ENCODE measurements around the gene ELP1.

- PRO-cap: no peak
These were observed 5.2 kb downstream of the ZNF462 start for GRCh38 chr9:106868130-106868526.

- PRO-cap: no peak
These were observed 66.3 kb downstream of the ZNF462 start for GRCh38 chr9:106928985-106929946.

- PRO-cap: no peak
These were observed 146.7 kb upstream of the RAD23B start for GRCh38 chr9:107136355-107136753.

- PRO-cap: no peak
These were observed 69.6 kb upstream of the RAD23B start for GRCh38 chr9:107213420-107214006.

DNA sequence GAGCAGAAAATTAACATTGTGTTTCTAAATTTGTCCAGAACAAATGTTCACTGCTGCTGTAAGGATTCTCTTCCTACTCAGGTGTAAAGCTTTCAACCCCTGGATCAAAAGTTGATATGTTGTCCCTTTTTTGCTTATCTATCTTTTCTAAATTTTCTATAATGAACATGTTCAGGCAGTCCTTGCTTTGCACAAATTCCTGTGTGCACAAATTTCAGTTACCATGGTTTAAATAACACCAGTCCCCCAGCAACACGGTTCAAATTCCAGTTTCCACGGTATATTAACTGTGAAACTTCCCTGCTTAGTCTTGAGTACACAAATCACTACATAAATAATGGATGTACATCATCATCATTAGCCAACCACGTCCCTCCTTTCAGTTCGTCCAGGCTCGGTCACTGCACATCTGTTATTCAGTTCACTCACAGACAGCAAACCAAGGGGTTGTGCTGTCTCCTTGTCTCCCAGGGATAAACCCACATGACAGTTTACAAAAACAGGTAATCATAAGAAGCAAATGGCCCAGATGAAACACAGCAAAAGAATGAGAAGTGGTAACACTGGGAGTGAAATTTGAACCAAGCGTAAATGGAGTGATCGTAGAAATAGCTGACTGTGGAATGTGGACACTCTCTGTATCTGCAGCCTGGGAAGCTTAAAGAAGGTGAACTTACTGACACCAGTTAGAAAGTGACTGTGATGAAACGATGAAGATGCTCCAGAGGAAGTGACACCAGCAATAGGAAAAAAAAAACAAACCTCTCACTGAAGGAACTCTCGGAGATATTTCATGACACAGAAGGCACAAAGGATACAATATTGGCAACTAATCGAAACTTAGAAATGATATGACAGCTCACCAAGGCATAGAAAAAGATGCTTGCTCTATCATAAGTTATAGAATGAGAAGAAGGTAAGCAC, 61.0 kb upstream of the RAD23B start:
- PRO-cap: no peak

DNA sequence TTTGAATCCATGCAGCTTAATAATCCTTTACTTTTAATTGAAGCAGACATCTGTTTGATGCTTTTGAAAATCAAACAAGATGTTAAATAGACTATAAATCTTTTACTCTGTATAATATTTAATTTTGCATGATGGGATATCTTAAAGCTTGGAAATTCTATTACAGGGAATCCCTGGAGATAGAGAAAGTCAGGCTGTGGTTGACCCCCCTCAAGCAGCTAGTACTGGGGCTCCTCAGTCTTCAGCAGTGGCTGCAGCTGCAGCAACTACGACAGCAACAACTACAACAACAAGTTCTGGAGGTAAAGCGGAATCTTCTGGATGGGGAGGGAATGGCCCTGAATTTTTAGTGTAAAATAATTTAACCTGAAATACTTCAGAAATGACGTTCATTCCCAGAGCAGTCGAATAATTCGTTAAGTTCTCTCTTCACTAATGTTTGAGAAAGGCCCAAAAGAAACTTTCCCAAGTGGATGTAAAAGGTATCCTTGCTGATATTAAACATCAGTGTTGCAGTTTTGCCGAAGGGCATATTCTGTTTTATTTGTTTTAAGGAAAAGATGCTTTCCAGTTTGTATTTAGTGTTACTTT, 38.8 kb downstream of the RAD23B start:
- PRO-cap: no peak

DNA sequence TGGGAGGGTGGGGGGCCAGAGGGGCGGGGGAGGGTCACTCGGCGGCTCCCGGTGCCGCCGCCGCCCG, 95 bp downstream of the KLF4 start:
- PRO-cap: no peak

- PRO-cap: no peak
These were observed 116.8 kb upstream of the KLF4 start for GRCh38 chr9:107606207-107606863.

DNA sequence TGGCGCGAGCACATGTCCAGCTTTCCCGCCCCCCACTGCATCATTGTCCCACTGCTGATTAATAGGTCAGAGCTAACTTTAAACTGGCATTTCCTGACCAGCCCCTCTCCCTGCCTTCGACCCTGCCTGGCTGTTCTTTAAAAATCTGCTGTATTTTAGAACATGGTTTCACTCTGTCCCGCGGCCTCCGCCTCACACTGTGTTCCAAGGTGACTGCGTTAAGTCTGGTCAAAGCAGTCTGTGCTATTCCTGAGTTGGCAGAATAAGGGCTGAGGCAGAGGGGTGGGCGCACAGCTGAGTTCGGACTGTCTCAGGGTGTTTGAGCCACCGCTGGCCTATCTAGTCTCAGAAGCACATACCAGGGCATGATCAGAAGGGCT, 178.2 kb upstream of the KLF4 start:
- PRO-cap: no peak

- PRO-cap: no peak
These were observed 330.8 kb upstream of the KLF4 start for GRCh38 chr9:107820321-107820785.

DNA sequence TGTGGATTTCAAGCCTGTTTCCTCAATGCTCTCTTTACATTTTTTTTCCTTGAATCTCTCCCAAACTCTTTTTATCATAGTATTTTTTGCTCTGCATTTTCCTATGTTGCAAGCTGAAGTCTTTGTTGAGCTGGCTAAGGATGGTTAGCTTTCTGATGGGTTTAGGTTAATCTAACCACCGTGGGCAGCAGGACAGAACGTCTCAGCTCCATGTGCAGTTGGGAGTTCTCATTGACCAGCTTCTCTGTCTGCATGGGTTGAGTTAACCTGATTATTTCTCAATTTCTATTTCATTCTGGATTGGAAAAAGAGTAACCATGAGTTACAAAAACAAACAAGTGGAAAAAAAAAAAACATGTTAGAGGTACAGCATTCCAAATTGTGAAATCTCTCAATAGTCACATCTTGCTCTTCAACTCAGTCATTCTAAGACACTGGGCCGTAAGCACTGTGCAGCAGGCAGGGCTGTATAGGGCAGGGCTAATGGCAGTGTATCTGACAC, 343.7 kb upstream of the KLF4 start:
- PRO-cap: no peak

- PRO-cap: no peak
These were observed 513.1 kb upstream of the KLF4 start for GRCh38 chr9:108002604-108003061.

DNA sequence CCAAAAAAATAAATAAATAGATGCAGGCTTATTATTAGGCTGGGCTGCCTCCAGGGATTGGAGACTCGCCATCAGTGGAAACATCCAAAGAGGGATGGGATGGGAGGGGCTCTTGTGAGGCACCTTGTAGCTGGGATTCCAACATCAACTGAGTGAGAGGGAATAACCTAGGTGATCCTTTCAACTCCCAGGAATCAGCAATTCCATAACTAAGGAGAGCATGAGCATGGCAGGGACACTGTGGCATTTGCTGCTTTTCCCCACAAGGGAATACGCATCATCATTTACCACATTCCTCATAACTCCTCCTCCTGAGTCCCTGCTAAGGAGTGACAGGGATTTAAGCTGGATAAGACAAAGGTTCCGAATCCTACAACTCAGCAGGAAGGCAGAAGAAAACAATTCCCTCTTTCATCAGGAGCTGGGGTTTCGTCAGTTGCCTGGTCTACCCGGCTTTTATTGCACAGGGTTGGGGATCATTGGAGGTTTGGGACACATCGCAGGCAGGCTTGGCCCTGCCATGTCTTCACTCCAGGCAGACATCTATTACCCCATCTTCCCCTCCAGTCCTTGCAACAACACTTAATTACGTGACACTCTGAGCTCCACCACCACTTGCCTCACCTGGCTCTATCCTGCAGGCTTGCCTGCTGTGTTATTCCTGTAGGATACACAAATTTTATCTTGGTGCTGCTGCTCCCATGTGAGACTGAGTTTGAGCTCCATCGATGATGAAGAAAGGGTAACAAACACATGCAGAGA, 562.9 kb upstream of the KLF4 start:
- PRO-cap: unidirectional peak, plus-strand start at position 479 of the sequence

GRCh38 chr9:108150627-108151396, 661.2 kb upstream of the KLF4 start:
- PRO-cap: no peak

- PRO-cap: no peak
These were observed 377.3 kb downstream of the ACTL7B start for GRCh38 chr9:108478297-108478980.

GRCh38 chr9:108543156-108543532, 312.6 kb downstream of the ACTL7B start:
- PRO-cap: unidirectional peak, minus-strand start at chr9:108543271

- PRO-cap: no peak
These were observed 159.6 kb downstream of the ACTL7B start for GRCh38 chr9:108696097-108696748.

DNA sequence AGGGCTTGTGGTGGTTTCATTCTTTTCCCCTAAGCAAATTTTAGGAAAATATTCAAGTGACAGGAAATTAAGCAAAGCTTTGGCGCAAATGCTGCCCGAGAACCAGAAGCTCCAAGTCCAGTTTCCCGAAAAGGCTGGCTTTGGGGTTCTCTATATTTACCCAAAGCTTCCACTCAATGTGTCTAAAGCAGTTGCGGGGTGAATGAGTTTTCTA, 147.0 kb downstream of the ACTL7B start:
- PRO-cap: no peak

GRCh38 chr9:108933812-108934210, at the start of gene ELP1:
ELP1 (minus strand) TSS chr9:108934124.
- PRO-cap: bidirectional peak, plus-strand start at chr9:108934180, minus-strand start at chr9:108934024

- PRO-cap: no peak
These were observed 1.0 kb upstream of the CTNNAL1 start for GRCh38 chr9:109014194-109014820.

Data from WTC11 (cell line).